Pericardium (tissue), 1 donor: ENCODE measurements around a stretch of chr19.

GRCh38 chr19:58203872-58205132 is 21.4 kb downstream of the ZNF274 start:
- RRBS, result 20% methylated on average over 12 of the region's 73 CpGs

DNA sequence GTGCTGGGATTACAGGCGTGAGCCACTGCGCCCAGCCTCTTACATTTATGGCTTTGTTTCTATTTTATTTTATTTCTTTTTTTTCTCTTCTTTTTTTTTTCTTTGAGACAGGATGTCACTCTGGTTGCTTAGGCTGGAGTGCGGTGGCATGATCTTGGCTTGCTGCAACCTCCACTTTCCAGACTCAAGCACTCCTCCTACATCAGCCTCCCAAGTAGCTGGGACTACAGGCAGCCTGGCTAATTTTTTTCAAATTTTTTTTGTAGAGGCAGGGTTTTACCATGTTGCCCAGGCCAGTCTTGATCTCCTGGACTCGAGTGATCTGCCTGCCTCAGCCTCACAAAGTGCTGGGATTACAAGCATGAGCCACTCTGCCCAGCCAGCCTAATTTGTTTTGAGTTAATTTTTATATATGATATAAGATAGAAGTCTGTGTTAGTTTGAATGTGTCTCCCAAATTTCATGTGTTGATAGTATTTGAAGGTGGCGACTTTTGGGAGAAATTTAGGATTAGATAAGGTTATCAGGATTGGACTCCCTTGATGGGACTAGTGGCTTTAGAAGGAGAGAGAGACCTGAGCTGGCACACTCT is 4.2 kb downstream of the ZNF8 start:
- RRBS, result no CpG with 5 or more reads among the region's 5 CpGs

GRCh38 chr19:58474576-58475054 is 1.5 kb upstream of the ZNF446 start:
- RRBS, result no CpG with 5 or more reads among the region's 7 CpGs

DNA sequence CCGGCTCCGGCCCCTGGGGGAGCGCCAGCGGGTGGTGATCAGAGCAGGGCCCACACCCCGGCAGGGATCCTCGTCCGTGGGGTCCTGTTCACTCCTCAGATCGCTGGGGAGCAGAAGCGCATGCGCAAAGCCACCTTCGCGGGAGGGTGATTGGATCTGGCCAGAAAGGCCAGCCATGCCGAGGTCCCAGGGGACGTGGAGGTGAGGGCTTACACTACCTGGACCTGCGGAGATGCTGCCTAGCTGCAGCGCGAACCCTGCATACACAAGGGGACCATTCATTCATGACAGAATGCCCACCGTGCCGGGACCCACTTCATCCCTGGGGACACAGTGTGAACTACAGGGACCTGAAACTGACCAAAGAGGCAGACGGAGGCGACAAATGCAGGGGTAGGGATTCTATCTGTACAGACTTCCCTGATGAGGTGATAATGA is 4.9 kb upstream of the UBE2M start:
- RRBS, result 3% methylated on average over 4 of the region's 21 CpGs